Uterus (tissue), 7 donors: ENCODE results near the gene MBP.

DNA sequence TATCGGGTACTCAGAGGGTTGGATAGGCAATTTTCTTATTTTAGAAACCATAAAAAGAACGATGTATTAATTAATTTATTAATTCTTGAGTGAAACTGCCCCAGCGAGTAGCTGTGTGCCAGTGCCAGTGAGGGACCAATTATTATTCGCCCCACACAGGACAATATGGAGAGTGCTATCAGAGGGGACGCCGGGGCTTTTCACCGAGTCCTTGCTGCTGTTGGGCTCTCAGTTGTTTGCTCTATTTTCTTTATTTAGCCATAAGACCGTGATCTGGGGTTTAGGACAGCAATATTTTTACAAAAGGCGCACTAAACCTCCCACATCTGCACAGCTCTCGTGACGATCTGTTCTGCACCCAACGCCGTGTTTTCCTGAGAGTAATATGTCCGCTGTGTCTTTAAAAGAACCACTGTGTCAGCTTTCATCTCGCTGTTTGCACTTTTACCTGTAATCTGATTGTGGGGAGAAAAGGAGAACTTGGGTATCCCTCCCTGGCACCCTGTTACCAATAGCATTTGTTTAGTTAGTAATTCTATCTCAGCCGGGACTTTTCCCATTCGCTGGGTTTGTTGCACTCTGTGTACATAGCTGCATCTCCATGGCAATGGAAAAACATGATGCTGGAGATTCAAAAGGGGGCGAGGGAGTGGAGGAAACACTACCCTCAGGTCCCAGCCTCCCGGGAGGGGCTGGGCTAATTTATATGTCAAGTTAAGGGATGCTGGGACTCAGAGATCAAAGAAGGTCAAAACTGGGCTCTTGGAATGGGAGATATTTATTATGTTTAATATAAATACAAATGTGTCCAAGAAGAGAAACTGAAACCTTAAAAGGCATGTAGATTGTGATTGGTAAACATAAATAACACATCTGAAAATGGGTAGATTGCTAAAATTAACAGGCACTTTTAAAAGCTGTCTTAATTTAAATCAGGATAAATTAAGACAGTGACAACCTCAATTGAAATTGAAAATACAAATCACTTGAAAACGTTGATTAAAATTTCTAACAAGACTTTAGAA is 30.2 kb upstream of the ZNF516 start:
- PRO-cap, 4 experiments: peak in 4 of 4 experiments; most common plus-strand start position 634 of the sequence (in 4); most common minus-strand start position 376 of the sequence (in 2)
- RAMPAGE, long total RNA, 2 experiments: no peak in any of the 2 experiments
- RRBS: no CpG with 5 or more reads among the region's 20 CpGs

DNA sequence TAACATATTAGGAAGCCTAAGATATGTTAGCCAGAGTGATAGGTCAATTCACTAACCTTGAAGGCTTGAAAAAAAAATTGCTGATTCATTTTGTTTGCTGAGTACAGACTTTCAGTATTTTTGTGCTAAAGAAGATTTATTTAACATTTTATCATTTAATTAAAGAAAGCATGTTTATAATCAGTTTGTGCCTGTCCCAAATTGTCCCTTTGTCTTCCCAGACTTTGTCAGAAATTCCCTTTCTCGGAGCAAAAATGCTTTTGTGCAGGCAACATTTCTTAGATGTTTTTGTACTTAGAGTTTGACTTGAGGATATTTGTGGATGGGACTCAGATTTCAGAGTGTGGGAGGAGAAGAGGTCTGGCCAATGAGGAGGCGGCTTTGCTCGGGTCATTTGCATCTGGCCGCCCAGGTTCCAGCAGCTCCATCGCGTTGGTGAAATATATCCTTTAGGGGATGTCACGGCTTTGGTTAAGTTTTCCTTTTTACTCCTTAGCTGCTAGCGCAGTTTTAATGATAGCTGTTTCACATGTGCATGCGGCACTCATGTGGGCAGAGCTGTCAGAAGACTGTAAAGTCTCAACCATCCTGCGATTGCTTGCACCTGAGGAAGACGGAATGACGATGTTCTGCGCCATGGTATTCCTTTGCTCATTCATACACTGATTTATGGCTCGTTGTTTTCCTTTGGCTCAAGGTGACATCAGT is 70.1 kb upstream of the ZNF516 start:
- PRO-cap, 4 experiments: peak in 4 of 4 experiments; most common plus-strand start position 427 of the sequence (in 2); most common minus-strand start position 280 of the sequence (in 2)
- RAMPAGE, long total RNA, 2 experiments: no peak in any of the 2 experiments
- RRBS: no CpG with 5 or more reads among the region's 14 CpGs

- PRO-cap, 4 experiments: peak in 4 of 4 experiments; most common plus-strand start chr18:76620678 (in 2); most common minus-strand start chr18:76620315 (in 3)
- RAMPAGE, long total RNA, 2 experiments: no peak in any of the 2 experiments
- RRBS: no CpG with 5 or more reads among the region's 35 CpGs
Observed at GRCh38 chr18:76620147-76620985, 125.3 kb upstream of the ZNF516 start.

- PRO-cap, 4 experiments: no peak in any of the 4 experiments
- RAMPAGE, long total RNA, 2 experiments: no peak in any of the 2 experiments
- RRBS: no CpG with 5 or more reads among the region's 7 CpGs
Observed at GRCh38 chr18:76816095-76816458, 6.3 kb upstream of the ZNF236 start.

- PRO-cap, 4 experiments: peak in 4 of 4 experiments; most common plus-strand start chr18:76823103 (in 1); most common minus-strand start chr18:76823124 (in 2)
- RAMPAGE, long total RNA, 2 experiments: no peak in any of the 2 experiments
- RRBS: 3% methylated on average over 22 of the region's 58 CpGs
Observed at GRCh38 chr18:76822943-76823519, 674 bp downstream of the ZNF236 start.

DNA sequence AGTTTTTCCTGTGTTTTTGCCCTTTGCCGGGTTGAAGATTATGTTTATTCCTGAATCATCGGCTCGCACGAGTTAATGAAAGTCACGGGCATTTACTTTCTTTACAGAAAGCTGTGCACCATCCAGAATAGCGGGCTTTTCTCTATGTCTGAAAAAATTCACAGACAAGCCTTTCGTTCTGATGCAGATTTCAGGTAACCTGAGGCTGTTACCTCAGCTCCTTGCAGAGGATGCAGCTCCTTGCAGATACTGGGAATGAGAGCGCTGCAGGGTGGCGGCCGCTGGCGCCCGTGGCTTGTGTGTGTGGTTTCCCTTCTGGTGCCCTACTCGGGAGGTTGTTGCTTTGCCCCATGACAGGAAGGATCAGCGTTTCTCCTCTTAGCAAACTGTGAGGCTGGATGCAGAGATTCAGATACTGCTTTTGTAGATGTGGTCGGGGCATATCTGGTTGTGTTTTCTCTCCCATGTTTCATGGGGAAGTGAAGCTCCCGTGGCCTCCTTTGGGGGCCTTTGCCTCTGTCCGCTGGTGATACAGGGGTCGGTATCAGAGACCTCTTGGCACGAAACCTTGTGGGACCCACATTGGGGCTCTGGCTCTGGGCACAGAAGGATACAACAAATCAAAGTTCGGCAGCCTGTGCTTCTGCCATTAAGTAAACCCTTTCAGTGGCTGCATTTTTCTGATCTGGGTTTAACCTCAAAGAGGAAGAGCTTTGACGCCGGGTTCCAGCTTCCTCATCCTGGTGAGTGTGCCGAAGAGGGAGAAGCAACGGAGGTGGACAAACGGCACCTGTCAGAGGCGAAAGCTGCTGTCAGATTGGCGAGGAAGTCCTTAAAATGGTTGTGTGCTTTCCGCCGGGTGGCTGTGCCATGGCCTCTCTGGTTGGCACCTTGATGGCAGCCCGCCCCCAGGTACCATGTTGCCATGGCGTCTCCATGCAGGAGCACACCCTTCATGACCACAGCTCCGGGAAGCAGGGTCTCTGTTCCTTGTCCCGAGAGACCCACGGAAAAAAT is 127.8 kb downstream of the MBP start:
- PRO-cap, 4 experiments: peak in 1 of 4 experiments; most common minus-strand start position 687 of the sequence (in 1)
- RAMPAGE, long total RNA, 2 experiments: no peak in any of the 2 experiments
- RRBS: 74% methylated on average over 2 of the region's 34 CpGs

DNA sequence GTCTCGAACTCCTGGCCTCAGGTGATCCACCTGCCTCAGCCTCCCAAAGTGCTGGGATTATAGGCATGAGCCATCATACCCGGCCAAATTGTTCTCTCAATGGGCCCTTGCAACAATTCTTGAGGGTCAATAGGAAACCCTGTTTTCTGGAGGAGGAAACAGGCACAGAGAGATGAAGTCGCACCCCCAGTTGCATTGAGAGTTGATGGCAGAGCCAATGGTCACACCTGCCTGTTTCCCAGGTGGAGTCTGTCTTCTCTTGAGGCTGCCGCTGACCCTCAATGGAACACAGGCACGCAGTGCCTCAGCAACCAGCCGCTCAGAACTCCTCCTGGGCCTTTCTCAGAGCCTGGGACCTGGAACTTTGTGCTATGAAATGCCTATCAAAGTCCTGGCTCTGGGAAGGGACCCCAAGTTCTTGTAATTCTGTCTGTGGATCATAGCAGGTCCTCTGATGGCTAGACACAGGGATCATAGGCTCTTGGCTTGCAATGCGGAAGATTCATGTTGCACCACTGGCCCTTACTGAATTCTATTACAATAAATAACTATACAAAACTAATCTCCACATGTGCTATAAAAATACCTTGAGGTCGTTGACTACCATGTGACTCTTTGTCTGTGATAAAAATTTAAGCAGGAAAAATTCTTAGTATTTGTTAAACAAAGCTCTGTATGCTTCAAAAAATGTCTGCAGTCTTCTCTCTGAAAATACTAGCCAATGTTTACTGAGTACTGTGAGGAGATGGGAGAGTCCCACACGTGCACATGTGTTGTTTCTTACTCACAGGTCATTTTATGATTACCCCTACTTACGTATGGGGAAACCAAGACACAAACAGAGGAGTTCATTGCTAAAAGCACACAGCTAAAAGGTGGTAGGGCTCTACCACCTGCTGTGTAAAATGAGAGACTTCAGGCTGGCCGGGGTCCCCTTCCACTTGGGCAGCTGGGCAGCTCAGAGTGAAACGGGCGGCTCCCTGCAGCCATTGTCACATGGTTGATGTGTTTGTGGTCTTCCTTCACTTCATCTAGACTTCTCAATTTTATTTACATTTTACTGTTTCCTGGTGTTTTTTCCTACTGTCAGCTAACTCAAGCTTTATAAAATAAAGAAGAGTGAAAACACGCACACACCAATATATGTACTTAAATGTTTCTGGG is 71.5 kb downstream of the MBP start:
- PRO-cap, 4 experiments: peak in 1 of 4 experiments; most common plus-strand start position 865 of the sequence (in 1); most common minus-strand start position 716 of the sequence (in 1)
- RAMPAGE, long total RNA, 2 experiments: no peak in any of the 2 experiments
- RRBS: no CpG with 5 or more reads among the region's 14 CpGs

- PRO-cap, 4 experiments: peak in 1 of 4 experiments; most common minus-strand start chr18:77088475 (in 1)
- RAMPAGE, long total RNA, 2 experiments: no peak in any of the 2 experiments
- RRBS: 62% methylated on average over 9 of the region's 15 CpGs
Observed at GRCh38 chr18:77088029-77088530, 44.5 kb downstream of the MBP start.

- PRO-cap, 4 experiments: no peak in any of the 4 experiments
- RAMPAGE, long total RNA, 2 experiments: no peak in any of the 2 experiments
- RRBS: no CpG with 5 or more reads among the region's 11 CpGs
Observed at GRCh38 chr18:77127806-77128805, 4.5 kb downstream of the MBP start.

DNA sequence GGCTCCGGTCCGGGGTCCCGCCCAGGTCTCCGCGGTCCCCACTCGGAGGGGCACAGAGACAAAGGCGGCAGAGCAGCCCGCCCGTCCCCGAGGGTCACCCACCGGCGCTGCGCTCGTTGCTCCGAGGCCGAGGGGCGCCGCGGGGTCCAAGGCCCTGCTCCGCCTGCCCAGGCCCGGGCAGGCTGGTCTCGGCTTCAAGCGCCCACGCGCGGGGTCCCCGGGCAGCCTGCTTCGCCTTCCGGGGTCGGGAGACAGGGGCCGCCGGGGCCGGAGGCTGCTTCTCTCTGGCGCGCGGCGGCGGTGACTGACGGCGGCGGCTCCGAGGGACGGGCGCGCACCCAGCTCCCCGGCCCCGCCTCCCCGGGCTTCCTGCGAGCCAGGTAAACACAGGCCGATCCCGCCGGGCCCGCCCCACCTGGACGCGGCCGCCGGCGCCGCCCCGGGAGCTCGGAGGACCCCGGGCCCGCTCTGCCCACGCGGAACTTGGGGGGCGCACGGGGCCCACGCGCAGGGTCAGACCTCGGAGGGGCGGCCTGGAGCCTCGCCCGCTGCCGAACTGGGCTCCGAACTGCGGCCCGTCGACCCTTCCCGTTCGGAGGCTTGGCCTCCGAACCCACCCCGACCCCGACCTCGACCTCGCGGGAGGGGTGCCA is at the start of gene MBP:
MBP (minus strand) TSS at position 306 of the 653 bp plus-strand sequence.
- PRO-cap, 4 experiments: peak in 4 of 4 experiments; most common plus-strand start position 414 of the sequence (in 3); most common minus-strand start position 302 of the sequence (in 4)
- RAMPAGE, long total RNA, 2 experiments: start-site peak on the minus strand in 1 of 2 experiments, centred at position 180 of the sequence, 14 reads per replicate
- RRBS: 2% methylated on average over 41 of the region's 86 CpGs

DNA sequence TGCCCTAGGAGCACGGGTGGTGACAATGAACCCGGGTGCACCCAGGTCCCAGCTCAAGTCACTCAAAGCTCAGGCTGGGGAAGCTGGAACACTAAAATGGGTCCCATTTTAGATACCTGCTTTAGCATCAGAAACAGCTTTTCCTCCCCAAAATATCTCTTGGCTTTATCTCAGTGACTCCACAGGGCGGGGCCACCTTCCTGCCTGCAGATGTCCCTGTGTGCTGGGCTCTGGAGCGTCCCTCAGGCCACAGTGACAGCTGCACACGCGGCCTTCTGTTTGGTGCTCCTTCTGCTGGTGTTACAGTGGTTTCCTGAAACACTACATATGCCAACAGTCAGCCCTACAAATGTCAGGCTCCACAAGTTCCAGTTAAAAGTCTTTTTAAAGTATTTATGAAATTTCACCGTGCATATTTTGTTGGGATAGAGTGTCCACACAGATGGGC is 1.5 kb upstream of the MBP start:
- PRO-cap, 4 experiments: no peak in any of the 4 experiments
- RAMPAGE, long total RNA, 2 experiments: no peak in any of the 2 experiments
- RRBS: no CpG with 5 or more reads among the region's 7 CpGs

DNA sequence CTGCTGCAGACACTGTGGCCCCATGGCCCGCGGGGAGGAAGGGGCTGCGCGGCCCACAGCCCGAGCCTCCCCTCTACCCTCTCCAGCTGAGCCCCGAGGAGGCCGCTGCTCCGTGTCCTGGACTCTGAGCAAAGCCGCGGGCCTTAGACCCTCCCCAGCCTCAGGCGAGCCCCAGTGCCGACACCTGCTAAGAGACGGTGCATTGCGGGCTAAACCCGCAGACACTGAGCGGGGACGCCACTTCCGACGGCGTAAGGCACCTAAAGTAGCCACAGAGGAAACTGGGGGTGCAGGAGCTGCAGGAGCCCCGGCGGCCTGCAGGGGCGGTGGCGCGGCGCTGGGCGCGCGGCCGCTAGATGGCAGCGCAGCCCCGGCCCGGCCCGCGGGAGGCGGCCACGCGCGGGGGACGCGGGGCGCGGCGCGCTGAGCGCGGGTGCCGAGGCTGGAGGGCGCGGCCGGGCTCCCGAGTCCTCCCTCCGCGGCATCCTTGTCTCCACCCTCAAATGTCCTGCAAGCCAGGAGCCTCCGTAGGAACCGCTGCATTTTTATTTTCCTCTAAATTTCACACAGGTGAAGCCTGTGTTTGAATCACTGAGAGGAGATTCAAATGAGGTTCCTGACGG is 650.4 kb downstream of the GALR1 start:
- PRO-cap, 4 experiments: no peak in any of the 4 experiments
- RAMPAGE, long total RNA, 2 experiments: no peak in any of the 2 experiments
- RRBS: 1% methylated on average over 27 of the region's 57 CpGs

DNA sequence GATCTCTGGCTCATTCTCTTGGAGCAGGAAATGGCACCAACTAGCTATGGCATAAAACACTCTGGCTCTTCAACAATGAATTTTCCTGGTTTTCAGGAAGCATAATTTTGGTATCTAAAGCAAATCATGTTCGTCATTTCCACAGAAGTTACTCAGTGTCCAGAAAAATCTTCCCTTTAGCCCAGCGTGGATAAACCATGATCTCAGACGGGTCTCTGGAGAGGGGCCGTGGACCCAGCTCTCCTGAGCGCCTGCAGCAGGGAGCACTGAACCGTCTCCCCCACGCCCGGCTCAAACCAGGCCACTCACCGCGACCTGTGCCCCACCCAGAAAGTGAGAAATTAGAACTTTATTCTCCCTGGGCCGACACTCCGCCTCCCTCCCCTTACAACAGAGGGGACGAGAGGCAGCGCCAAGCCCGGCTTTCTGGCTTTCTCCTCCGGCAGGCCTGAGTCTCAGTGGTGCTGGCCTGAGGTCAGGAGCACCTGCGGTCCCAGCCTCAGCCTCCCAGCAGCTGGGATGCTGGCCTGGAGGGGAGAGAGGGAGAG is 856.6 kb upstream of the SALL3 start:
- PRO-cap, 4 experiments: peak in 2 of 4 experiments; most common plus-strand start position 206 of the sequence (in 2)
- RAMPAGE, long total RNA, 2 experiments: no peak in any of the 2 experiments
- RRBS: no CpG with 5 or more reads among the region's 17 CpGs

- PRO-cap, 4 experiments: no peak in any of the 4 experiments
- RAMPAGE, long total RNA, 2 experiments: no peak in any of the 2 experiments
- RRBS: 41% methylated on average over 4 of the region's 9 CpGs
Observed at GRCh38 chr18:78495862-78496242, 483.8 kb upstream of the SALL3 start.

GRCh38 chr18:78580899-78581131 is 398.8 kb upstream of the SALL3 start:
- PRO-cap, 4 experiments: no peak in any of the 4 experiments
- RAMPAGE, long total RNA, 2 experiments: no peak in any of the 2 experiments
- RRBS: no CpG with 5 or more reads among the region's 4 CpGs

GRCh38 chr18:78643022-78643498 is 336.6 kb upstream of the SALL3 start:
- PRO-cap, 4 experiments: no peak in any of the 4 experiments
- RAMPAGE, long total RNA, 2 experiments: no peak in any of the 2 experiments
- RRBS: no CpG with 5 or more reads among the region's 5 CpGs

DNA sequence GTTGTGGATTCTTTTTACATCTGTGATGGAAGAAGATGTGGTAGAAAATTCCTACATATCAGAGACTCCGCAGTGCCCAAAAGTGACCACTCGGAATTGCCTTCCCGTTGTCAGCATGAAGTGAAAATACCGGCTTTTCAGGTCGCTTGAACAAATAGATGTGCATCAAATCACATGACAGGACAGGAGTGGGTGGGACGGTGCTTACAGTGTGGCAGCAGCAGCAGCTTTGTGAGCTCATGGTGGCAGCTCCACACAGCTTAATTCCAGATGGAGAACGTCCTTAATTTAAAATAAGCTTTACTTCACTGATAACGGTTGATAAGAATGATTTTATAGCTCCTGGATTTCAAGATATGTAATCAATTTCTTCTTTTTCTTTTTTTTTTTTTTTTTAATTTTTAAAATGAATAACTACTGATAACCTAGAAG is 20.4 kb downstream of the SALL3 start:
- PRO-cap, 4 experiments: no peak in any of the 4 experiments
- RAMPAGE, long total RNA, 2 experiments: no peak in any of the 2 experiments
- RRBS: no CpG with 5 or more reads among the region's 8 CpGs

DNA sequence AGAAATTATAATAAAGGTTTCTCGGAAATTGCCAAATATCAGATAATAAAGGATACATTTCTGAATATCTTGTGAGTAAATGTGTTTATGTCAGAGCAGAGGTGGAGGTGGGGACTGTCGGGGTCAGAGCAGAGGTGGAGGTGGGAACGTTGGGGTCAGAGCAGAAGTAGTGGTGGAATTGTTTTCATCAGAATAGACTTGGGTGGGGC is 131.3 kb downstream of the ATP9B start:
- PRO-cap, 4 experiments: no peak in any of the 4 experiments
- RAMPAGE, long total RNA, 2 experiments: no peak in any of the 2 experiments
- RRBS: no CpG with 5 or more reads among the region's 3 CpGs

DNA sequence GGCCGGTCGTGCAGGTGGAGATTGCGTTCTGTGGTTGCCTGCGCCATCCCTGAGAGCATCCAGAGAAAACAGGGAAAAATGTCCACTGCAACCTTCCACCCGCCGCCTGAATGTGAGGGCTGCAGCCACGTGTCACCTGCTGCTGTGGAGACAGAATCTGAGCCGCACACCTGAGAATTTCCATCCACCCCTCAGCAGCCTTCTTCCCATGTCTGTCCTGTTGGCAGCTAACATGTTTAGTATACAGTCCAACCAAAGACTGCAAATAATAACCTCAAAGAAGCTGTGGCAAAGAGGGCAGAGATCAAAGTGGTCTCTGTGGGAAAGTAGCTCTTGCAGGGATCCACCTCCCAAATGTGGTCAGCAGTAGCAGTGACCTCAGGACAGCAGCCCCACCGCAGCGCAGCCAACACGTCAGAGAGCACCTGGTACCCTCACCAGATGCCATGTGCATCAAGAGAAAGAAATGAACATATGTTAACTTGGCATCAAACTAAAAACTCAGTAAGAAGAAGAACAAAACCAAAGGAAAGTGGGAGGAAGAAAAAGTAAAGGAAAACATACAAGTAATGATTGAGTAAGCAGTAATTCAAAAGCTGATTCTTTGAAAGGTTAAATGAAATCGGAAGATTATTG is 79.4 kb upstream of the NFATC1 start:
- PRO-cap, 4 experiments: no peak in any of the 4 experiments
- RAMPAGE, long total RNA, 2 experiments: no peak in any of the 2 experiments
- RRBS: no CpG with 5 or more reads among the region's 12 CpGs

- PRO-cap, 4 experiments: no peak in any of the 4 experiments
- RAMPAGE, long total RNA, 2 experiments: no peak in any of the 2 experiments
- RRBS: no CpG with 5 or more reads among the region's 6 CpGs
Observed at GRCh38 chr18:79326734-79327021, 69.1 kb upstream of the NFATC1 start.